ENCODE measurements around the genes CCL11, SLFN14 and PEX12.

DNA sequence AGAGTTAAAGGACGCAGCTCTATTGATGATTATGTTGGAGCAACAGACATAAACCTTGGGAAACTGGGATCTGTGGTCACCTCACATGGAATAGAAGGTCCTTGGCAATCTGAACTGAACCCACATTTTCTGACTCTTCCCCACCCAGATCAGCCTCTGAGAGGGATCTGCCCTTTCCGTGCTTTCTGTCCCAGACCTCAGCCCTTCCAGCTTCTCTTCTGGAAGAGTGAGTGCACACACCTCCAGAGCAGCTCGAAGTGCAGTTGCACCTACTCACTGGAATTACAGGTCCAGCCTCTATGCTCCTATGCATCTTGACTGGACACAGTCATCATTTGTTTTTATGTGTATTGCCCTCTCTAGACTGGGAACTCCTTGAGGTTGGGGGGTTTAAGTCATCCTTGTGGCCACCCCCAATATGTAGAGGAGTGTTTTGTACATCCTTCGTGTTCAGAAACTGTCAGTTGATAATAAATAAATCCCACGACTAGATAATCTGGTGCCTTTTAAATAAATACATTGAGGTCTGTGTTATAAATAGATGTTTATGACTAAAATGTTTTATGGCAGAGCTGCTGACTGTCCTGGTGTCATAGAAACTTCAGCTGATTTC lies 81.9 kb downstream of the CDK5R1 start:
- PRO-cap, 2 experiments, result no peak in any of the 2 experiments

DNA sequence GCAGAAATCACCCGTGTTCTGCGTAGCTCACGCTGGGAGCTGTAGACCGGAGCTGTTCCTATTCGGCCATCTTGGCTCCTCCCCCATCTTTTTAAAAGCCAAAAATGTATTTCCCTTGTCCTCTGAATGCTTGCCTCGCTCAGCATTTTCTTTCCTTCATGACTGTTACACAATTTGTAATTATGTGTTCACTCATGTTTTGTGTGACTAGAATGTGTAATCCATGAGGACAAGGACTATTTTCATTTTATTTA lies 192.8 kb downstream of the MYO1D start:
- PRO-cap, 2 experiments, result no peak in any of the 2 experiments

DNA sequence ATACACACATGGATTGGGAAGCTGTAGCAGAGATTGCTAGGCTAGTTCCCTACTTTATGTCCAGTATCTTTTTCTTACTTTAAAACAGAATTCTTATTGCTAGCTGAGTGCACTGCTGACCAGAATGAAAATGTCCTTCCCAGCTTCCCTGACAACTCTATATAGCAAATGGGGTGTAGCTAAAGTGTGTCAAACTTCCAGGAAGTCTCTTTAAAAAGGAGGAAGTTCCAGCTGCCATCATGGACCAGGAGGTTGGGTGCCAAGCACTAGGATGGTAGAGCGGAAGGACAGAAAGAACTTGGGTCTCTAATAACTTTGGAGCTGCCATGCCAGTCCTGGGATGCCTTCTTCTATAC lies 140.8 kb downstream of the MYO1D start:
- PRO-cap, 2 experiments, result no peak in any of the 2 experiments

DNA sequence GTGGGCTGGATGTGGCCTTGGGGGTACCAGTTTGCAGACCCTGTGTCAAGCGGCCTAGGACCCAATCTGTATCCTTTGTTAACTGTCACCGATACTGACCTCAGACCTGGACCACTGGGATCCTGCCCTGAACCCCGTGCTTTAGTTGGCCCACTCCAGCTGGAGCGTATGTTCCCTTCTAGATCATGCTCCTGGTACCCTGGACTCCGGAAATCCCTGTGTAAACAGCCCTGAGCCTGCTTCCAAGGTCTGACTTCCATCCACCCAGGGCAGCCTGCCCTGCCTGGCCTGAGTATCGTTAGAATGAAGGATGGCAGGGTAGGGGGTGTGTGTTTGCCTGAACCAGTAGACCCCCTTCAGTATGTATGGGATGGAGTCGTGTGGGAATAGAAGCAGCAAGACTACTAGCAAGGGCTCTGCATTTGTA lies 791 bp upstream of the TMEM98 start:
- PRO-cap, 2 experiments, result no peak in any of the 2 experiments

DNA sequence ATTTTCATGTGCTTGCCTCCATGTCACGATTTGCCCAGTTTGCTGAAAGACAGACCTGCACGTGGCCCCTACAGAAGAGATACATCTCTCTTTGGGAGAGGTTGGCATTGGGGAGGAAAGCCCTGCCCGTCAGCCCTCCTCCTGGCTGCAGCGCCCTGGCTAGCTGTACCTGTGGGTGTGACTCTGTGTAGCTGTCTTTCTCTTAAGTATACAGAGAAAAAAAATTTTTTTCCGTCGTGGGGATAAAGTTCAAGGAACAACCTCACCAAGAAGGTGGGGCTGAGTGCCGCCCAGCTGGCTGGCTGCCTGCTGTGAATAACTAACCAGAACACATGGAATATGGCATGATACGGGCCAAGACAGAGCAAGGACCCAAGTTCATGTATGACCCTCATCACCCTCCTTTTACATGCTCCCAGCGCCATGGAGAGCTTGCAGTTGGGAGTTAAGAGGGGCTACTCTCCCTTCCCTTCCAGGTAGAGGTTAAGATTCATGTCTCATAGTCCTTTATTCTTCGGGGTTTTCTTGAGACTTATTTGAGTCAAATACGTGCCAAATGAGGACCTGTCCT lies 26.6 kb downstream of the TMEM98 start:
- PRO-cap, 2 experiments, result no peak in any of the 2 experiments

GRCh38 chr17:34285465-34286008 lies at the start of gene CCL11:
Gene CCL11 (plus strand): TSS chr17:34285742.
- PRO-cap, 2 experiments, result no peak in any of the 2 experiments

GRCh38 chr17:34571724-34572092 lies 7.7 kb upstream of the TMEM132E start:
- PRO-cap, 2 experiments, result no peak in any of the 2 experiments

- PRO-cap, 2 experiments, result no peak in any of the 2 experiments
Observed at GRCh38 chr17:34638219-34638613, 58.8 kb downstream of the TMEM132E start.

- PRO-cap, 2 experiments, result no peak in any of the 2 experiments
Observed at GRCh38 chr17:35017951-35018925, 37.9 kb downstream of the LIG3 start.

DNA sequence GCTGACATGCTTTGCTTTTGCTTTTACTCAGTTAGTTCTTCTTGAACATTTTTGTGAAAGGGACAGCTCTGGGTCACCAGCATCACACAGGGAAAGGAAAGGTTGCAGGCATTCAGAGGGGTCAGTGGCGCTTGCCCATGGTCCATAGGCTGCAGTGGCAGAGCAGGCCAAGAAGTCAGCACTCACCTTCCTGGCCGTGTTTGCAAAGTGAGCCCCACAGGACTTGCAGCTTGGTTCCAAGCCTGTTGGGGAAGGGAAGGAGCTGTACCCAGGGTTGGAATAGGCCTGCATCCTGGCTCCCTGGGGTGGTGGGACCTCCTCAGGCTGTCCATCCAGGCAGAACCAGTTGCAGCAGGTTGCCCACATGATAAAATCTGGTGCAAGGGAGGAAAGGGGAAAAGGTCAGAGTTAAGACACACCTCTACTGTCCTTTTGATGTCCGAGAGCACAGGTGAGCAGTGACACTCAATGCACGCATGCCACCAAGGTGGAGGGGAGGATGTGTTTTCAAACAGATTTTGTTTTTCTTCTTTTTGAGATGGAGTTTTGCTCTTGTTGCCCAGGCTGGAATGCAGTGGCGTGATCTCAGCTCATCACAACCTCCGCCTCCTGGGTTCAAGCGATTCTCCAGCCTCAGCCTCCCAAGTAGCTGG lies 37.2 kb downstream of the RFFL start:
- PRO-cap, 2 experiments, result no peak in any of the 2 experiments

GRCh38 chr17:35129691-35130013 lies 8.2 kb downstream of the FNDC8 start:
- PRO-cap, 2 experiments, result no peak in any of the 2 experiments

GRCh38 chr17:35214173-35214709 lies 20.0 kb upstream of the SLC35G3 start:
- PRO-cap, 2 experiments, result no peak in any of the 2 experiments

GRCh38 chr17:35241338-35241955 lies 1.4 kb upstream of the SLFN5 start:
- PRO-cap, 2 experiments, result no peak in any of the 2 experiments

GRCh38 chr17:35243425-35244191 lies 736 bp downstream of the SLFN5 start:
- PRO-cap, 2 experiments, result no peak in any of the 2 experiments

DNA sequence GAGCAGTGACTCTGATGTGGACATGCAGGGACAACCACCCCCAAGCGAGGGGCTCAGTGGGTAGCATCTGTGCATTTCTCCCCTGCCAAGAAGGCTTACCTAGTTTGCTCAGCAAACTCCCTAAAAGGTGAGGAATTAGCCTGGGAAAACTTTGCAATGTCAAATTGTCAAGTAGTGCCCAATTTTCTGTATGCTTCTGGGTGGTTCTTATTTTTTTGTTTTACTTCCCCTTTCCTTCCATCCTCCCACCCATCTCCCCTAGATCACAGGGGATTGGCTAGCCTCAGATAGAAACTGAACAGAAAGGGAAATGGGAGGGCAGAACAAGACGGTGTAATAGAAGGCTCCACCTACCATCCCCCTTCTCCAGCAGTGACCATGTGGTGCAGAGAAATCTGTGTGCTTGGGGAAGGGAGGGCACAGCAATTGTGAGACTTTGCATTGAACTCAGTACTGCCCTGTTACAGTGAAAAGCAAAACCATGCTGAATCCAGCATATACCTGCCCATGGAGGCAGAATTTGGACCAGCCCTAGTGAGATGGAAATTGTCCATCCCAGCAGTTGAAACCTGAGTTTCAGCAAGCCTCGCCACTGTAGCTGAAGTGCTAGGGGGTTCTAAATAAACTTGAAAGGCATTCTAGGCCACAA lies 5.4 kb downstream of the SLFN11 start:
- PRO-cap, 2 experiments, result peak in 2 of 2 experiments; most common plus-strand start position 321 of the sequence (in 2)

GRCh38 chr17:35479932-35480414 lies 31.4 kb upstream of the SLFN13 start:
- PRO-cap, 2 experiments, result no peak in any of the 2 experiments

DNA sequence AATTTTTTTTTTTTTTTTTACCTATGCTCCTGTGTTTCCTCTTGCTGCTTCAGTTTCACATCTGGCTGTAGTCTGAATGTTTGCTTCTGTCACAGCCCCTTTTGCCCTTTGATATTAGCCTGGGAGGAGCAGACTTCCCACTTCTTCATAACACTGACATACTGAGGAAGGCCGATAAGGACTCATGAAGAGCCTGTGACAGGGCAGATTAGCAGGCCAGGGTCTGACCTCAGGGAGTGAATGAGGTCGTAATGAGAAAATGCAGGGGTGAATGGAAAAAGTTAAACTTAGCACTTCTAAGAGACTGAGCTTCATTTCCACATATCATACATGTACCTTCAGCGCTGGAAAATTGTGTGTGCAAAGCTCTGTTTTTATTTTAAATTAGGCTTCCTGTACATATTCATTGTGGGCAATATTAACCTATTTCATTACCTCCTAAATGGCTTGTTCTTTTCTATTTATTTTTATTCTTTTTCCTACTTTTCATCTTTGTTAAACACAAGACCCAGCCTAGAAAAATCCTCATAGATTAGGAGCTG lies at the start of gene SLFN14:
TSS of gene SLFN14 (minus strand) at position 74 of the 542 bp plus-strand sequence.
- PRO-cap, 2 experiments, result no peak in any of the 2 experiments

DNA sequence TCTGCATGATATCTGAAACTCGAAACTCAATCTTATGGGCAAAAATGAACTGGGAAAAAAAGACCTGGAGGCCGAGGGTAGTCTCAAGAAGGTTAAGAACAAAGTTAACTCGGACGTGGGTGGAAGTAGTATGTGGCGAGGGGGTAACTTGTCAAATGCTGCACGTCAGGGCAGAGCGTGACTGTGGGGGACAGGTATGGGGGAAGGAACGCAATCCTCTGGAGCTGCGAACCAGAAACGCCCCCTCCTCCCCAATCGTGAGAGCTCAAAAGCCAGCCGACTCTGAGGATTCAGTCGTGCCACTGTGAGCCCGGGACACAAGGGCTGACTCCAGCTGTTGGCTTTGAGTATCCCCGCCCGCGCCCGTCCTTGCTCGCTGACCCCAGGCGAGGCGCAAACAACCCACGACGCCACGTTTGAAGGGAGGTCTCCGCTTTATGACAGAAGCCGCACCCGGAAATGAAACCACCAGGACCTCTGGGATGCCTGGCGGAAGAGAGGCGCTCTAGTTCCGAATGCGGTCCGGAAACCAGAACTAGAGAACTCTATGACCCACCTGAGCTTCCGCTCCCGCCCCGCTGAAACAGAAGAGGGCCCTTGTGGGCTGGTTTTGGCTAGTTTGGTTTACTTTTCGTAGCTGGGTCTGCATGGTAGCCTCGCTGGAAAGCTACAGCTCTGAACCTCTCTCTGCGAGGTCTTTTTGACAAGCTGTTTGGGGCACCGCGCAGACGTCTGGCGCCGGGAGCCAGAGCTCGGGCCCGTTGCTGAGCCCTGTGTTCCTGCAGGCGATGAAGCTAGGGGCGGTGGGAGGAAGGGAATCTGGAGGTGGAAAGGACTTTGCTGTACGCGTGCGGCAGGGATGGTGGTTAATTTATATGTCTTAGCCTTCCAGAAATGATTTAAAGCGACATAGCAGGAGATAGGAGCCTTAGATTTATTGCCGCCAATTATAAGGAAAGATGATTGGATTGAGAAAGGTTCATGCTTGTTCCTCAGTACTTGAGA lies at the start of gene PEX12:
TSS of gene PEX12 (minus strand) at position 442 of the 1,005 bp plus-strand sequence.
- PRO-cap, 2 experiments, result peak in 2 of 2 experiments; most common plus-strand start position 627 of the sequence (in 2); most common minus-strand start position 412 of the sequence (in 1)

DNA sequence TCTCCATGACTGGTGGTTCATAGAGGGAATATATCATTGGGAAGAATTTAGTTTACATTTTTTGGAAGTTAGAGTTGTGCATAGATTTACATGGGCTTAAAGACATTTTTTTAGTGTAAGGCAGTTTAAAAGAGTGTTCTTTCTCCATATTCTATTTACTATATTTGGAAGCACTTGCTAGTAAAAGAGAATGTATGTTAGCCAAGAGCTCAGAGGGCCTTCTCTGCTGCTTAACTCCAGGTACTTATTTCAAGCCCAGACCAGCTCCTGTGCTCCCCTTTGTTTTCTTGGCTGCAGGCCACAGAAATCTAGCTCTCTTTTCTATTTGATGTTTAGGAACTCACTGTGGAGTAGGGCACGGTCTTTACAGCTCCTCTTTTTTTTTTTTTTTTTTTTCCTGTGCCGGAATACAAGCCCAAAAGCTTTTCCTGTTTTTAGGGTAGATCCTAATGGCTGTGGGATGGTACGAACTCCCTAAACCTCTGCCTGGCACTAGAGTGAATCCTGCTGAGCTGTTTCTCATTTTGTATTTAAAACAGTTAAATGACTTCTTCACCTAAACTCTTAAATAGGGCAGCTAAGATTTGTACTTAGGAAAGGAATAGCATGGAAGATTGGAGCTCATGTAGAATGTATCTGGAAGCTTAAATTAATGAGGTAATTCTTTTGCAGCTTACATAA lies 20.4 kb downstream of the AP2B1 start:
- PRO-cap, 2 experiments, result no peak in any of the 2 experiments

- PRO-cap, 2 experiments, result no peak in any of the 2 experiments
Observed at GRCh38 chr17:36066296-36067191, 2.5 kb downstream of the CCL18 start.

All from Metastatic Liver Carcinoma in the Adrenal Gland (tissue), 2 donors.